Osteocyte (in vitro differentiated cells): ENCODE measurements around the gene FBXL22.

- PRO-cap: no peak
Measured at GRCh38 chr15:62961044-62961640, 81.4 kb upstream of the TPM1 start.

DNA sequence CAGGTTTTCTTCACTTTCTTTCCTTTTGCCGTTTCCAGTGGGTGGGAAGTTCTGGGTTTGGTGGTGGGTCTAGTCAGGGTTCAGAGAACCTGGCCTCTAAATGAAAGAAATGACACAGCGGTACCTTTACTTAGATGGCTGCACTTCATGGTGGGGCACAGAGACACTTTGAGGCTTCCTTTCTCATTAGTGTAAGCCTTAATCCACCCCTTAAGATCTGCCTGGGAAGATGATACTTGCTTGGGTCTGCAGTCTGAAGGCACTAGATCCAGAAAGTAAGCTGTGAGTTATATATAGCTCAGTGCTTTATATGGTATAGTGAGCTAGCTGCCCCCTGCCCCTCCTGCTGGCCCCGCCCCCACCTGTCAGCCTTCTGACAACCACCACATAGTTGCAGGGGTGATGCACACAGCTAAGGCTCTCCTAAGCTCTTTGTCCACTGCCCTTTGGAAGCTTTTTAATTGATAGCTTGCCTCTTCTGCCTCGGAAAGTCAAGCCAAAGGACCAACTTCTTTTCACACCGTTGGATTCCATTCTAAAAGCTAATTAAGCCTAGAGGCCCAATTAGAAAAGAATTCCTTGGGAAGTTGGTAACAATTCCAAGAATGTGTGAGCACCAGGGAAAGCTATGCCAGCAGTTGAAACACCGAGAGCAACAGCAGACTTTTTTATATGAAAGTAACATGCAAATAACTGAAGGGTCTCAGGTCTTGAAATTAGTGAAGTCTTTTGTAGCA, 2.1 kb downstream of the TPM1 start:
- PRO-cap: bidirectional peak, plus-strand start at position 390 of the sequence, minus-strand start at position 282 of the sequence

GRCh38 chr15:63045243-63046137, 2.9 kb downstream of the TPM1 start:
- PRO-cap: no peak

DNA sequence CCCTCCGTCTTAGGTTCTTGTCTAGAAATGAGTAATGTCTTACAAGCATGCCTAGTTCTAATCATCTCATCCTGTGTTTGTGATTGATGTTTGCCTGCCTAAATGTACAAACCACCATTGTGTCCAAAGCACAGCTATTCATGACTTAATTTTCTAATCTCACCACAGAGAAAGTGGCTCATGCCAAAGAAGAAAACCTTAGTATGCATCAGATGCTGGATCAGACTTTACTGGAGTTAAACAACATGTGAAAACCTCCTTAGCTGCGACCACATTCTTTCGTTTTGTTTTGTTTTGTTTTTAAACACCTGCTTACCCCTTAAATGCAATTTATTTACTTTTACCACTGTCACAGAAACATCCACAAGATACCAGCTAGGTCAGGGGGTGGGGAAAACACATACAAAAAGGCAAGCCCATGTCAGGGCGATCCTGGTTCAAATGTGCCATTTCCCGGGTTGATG, 28.4 kb downstream of the TPM1 start:
- PRO-cap: no peak

DNA sequence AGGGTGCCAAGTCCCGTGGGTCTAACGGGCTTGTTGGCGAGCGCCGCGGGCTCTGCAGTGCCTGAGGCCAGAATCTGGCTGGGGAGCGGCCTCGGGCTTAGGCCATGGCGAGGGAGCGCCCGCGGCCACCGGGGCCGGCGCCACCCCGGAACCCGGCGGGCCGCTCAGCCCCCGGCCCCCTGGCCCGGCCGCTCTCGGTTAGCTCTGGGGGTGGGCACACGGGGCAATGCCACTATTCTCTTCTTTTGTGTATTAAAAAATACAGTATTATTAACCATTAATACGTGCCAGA, 297 bp upstream of the RPS27L start:
- PRO-cap: no peak

DNA sequence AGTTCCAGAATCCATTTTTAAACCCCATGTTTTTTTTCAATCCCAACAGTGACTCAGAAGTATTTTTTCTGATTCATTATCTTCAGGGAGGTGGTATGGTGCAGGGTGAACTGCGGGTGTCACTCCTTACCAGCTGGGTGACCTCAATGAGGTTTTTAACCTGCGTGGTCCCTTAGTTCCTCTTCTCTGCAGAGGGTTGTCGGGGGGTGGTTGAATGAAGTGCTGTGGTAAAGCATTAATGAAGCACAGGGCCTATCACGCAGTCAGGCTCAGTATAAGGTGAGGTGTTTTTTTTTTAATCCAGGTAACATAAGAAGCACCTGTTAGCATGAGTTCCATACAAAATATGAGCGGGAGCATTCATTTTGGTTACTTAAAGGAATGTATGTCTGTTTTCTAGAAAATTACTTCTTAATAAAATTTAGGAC, 14.4 kb downstream of the RAB8B start:
- PRO-cap: no peak

GRCh38 chr15:63245461-63245823, 32.0 kb upstream of the APH1B start:
- PRO-cap: no peak

DNA sequence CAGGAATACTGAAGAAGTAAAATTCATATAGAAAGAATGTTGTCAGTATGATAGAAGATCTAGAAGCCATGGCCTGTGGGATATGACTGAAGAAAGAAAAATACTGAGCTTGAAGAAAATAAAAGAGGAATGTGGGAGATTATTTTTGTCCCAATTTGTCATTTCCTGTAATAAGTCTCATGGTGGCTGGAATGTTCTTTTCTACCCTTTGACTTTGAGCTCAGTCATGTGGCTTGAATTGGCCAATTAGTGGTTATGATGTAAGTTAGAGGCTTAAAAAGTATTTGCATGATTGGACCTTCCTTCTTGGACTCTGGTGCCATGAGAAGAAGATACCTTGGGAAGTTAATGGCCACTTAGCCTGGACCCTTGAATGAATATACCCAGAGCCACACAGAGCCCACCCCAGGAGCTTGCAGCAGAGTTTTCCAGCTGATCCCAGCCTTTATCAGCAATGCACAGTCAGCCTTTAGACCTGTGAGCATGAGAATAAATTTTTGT, 14.2 kb downstream of the APH1B start:
- PRO-cap: no peak

DNA sequence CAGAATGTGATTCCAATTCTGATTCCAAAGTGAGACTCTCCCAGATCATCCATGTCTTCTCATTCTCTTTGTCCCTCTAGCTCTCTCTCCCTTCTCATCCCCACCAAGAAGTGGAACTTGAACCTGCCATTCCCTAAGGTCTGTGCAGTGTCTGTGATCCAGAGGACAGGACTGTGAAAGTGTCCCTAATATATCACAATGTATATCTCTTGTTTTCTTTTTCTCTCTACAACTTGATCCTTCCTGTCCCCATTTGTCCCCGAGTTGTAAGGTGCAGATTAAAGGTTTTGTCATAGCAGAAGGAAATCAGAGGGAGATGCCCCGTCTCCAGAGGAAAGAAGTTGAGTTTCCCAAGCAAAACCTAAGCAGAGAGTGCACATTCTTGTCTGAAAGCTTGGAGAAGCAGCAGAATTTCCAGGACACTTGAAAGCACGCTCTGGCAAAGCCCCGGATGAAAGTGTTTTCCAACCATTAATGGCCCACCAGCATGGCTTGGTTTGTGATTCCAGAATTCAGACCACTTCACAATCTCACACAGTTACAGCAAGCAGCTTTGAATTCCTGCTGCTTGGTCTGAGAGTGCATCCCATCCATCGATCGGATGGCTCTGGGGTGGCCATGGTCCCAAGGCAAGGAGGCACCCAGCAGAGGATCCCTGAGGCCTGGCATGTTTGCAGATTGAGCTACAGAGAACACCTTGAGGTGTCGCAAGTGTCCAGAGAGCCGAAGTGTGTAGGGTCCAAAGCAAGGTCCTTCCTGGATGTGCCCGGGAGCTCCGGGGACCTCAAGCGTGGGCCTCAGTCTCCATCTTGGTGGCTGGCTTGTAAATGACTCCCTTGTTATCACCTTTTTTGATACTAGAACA, 48.3 kb downstream of the APH1B start:
- PRO-cap: no peak

- PRO-cap: no peak
Measured at GRCh38 chr15:63351218-63351734, 30.4 kb downstream of the CA12 start.

DNA sequence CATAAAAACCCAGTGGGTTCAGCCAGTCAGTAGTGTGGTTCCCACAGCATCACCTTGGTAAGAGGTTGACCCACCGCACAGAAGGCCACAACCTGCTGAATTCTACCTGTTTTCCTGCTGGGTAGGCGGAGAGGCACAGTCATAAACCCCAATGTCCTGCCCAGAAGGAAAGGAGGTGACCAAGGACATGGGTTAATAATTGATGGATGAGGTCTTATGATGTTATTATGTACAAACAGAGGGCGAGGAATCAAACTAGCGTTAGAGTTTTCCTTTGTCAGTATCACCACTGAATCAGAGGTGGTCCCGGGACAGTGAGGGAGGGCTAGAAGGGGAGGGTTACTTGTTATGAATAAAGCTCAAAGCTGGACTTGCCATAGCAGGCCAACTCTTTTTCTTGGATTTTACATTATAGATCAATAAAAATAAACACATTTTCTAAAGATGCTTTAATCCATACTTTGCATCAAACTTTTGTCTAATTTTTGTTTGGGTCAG, 27.7 kb downstream of the CA12 start:
- PRO-cap: no peak

DNA sequence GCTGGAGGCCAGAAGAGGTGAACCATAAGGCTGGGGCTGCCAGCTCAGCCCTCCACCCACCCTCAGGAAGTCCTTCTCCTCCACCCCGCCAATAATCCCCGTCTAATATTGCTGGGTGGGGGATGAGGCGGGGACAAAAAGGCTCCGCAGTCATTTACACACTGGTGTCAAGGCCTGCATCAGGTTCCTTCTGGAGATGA, 27.0 kb downstream of the CA12 start:
- PRO-cap: no peak

DNA sequence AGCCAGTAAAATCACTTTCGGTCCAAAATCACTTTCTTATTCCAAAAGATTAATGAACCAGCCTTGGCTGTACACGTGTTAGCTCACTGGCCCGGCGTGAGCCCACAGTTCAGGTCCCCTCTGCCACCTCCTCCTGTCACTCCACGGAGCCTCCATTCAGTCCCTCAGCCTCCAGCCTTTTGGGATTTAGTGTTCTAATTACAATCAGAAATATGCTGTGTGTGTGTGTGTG, 934 bp downstream of the CA12 start:
- PRO-cap: no peak

GRCh38 chr15:63480422-63480721, 24.0 kb upstream of the USP3 start:
- PRO-cap: no peak

- PRO-cap: no peak
Measured at GRCh38 chr15:63510442-63510993, 6.1 kb downstream of the USP3 start.

- PRO-cap: no peak
Measured at GRCh38 chr15:63517545-63518174, 13.3 kb downstream of the USP3 start.

DNA sequence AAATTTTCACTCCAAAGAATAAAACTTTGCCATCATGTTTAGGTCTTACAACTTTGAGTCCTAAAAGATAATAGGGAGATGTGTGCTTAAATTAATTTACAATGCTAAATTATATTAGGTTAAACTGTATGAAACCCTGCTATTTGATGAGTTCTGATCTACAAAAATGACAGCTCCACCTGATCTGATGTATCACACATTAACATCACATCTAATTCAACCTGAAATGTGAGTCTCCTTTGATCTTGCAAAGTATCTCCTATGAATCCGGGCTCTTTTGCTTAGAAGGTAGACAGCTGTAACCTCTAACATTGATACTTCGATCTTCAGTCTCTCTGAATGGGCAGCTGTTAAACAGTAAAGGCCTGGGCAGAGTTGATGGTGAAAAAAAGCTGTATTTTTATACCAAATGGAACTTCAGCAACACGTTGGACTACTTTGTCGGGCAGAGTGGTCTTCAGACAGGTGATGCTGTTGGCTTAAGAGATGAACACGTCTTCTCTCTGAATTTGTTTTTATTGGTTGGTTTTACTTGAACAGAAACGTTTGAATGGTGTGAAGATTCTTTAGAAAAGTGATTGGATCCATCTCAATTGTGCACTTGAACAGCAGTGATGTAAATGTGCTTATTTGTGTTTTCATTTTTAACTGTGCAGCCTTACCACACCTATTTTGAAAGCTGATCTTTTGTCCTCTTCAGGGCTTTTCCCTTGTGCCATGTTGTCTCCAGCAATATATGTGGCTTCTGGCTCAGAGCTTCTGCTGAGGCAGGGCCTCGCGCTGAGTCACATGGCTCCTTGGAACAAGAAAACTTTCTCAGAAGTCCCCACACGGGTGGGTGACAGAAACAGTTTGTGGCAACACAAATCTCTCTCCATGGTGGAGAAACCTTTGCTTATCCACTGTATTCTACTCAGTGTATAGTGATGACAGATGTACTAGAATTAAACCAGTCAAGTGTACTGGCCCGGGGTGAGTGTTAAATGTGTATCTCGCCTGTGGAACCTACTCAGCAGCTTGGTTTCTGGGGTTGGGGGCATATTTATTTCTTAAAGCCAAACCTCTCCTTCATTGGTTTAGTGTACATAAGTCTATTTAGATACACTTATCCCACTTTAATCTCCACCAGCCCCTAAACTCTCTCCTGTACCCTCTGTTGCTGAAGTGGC, 3.7 kb upstream of the FBXL22 start:
- PRO-cap: no peak

GRCh38 chr15:63594493-63595776, 2.3 kb upstream of the FBXL22 start:
- PRO-cap: no peak

DNA sequence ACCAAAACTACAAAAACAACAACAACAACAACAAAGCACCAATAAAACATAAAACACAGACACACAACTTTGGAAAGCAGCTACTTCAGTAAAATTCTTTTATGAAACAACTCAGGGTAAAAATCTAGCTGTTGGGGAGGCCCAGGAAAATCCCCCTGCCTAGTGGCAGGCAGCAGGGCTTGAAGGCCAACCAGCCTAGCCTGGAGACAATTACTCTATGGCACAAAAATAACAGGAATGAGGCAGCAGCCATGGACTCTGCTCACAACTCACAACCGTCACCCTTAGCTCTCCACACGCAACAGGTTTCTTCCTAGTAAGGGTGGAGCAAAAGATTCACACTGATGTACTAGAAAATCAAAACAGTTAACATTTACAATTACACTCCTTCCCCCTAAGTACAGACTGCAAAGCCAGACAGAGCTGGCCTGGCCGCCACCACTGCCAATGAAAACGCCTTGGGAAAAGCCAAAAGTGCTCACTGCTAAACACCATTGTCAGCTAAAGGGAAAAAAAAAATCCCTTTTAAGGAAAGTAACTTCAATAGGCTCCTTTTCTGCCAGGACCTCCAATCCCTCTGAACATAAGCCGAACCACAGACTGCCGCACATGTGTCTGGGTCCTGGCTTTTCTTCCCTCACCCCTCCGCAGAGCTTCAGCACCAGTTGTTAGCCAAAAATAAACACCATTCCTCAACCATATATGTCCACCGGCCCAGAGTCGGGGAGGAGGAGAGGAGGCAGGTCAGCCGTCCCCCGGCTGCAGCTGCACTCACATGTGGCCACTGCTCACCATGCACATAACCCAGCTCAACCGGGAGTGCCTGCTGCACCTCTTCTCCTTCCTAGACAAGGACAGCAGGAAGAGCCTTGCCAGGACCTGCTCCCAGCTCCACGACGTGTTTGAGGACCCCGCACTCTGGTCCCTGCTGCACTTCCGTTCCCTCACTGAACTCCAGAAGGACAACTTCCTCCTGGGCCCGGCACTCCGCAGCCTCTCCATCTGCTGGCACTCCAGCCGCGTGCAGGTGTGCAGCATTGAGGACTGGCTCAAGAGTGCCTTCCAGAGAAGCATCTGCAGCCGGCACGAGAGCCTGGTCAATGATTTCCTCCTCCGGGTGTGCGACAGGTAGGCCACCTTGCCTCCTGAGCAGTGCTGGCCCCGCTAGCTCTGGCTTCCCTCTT, at the start of gene FBXL22:
TSS of gene FBXL22 (plus strand) at position 770 of the 1,184 bp plus-strand sequence.
- PRO-cap: no peak

DNA sequence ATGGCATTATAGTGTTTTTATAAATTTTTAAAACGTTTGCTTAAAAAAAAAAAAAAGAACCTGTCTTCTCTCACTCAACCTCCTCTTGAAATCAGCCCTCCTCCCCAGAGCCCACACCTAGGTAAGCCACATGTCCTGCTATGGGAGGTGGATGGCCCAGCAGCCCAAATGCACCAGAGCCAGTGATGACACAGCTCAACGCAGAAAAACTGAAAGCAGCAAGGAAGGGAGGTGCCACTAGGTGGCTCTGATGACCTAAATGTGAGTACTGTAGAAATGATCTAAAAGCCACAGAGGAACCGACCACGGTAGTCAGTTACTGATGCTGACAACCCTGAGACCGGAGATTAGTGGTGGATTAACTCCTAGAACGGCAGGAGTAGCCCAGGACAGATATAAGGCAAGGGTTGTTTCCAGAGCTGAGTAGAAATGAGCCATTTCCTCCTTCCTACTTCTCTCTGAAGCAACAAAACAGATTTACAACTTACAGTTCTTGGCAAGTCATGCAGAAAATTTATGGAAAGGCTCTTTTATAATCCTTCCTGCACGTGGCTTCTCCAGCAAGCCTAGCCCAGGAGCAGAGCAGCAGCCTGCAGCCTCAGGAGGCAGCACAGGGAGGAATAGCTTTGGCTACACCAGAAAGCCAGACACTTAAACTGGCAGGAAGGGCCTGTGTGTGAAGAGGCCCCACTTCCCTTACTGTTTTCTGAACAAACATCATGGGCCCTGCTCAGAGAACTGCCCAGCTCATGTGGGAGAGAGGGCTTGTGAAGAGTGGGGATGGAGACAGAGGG, 13.1 kb downstream of the FBXL22 start:
- PRO-cap: unidirectional peak, plus-strand start at position 284 of the sequence